Ishikawa (cell line): ENCODE measurements around a stretch of chr9.

DNA sequence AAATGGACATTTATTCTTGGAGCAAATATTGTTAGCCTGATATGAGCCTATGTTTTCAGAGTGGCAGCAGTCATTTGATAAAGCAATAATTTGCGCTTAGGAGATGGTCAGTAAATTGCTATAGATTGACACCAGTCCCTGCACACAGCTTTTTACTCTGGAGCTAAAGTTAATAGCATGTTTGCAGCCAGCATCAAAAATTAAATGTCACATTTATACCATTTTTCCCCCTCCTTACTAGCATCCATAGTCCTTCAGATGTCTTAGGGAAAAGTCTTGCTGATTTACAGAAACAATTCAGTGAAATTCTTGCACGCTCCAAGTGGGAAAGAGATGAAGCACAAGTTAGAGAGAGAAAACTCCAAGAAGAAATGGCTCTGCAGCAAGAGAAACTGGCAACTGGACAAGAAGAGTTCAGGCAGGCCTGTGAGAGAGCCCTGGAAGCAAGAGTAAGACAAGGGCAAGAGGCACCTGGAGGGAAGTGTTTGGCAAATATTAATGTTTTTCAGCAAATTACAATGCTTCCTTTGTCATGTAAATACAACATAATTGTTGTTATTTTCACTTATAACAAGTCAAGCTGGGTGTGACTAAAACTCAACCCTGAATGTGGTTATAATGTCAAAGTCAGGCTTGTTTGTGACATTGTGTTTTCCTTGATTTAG lies 60.4 kb downstream of the RAB14 start:
- RRBS = no CpG with 5 or more reads among the region's 2 CpGs

DNA sequence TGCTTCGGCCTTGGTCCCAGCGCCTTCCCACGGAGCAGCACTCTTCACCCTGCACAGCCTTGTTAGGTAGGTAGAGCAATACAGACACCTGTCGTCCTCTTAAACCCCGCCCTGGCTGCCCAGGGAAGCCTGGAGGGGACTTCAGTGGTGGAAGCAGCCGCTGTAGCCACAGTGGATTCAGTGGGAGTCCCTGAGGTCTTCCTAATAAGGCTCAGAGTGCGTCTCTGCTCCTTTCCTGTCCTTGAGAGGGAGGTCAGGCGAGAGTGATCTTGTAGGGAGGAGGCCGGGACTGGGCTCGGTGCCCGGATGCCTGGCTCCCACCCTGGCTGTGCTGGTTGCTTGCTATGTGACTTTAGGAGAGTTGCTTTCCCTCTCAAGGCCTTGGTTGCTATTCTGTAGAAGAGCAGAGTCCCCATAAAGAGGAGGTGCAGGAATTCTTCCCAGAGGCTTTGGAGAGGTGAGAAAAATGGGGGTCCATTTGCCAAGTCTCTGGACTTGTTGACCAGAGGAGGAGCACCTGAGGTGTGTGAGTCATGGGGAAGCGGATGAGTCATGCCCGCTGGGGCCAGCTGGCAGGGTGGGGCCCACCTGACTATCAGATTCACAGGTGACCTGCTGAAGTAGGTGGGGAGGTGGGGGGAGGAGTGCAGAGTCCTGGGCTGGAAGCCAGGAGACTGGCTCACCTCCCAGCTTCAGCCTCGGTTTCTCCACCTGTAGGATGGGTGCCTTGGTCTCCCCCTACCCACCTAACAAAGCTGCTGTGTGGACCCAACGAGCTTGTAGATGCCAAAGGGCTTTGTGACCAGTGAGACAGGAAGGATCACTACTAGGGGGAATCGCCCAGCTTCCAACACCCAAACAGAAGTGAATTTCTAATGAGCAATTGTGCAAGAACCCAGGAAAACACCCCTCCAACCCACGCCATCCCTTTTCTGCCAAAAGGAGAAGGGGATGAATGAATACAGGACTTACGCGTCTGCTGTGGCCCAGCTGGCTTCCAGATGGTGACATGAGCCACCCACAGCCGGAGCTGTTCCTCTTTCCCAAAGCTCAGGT lies 13.9 kb downstream of the GSN start:
- RRBS = 75% methylated on average over 1 of the region's 20 CpGs

DNA sequence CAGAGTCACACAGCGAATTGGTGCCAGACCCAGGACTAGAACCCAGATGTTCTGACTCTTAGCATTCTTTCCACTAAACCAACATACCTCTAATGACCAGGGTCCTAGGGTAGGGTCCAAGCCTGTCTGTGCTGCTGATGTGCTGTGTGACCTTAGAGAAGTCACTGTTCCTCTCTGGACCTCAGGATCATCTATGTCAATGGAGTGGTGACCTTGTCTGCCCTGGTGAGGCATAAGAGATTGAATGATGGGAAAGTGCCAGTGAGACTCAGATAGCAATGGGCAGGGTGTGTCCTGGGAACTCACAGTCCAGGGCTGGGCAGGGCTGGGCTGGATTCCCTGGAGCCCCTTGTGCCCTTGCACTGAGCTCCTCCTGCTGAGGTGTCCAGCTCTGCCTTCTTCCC lies 36.0 kb downstream of the GSN start:
- RRBS = no CpG with 5 or more reads among the region's 1 CpG

DNA sequence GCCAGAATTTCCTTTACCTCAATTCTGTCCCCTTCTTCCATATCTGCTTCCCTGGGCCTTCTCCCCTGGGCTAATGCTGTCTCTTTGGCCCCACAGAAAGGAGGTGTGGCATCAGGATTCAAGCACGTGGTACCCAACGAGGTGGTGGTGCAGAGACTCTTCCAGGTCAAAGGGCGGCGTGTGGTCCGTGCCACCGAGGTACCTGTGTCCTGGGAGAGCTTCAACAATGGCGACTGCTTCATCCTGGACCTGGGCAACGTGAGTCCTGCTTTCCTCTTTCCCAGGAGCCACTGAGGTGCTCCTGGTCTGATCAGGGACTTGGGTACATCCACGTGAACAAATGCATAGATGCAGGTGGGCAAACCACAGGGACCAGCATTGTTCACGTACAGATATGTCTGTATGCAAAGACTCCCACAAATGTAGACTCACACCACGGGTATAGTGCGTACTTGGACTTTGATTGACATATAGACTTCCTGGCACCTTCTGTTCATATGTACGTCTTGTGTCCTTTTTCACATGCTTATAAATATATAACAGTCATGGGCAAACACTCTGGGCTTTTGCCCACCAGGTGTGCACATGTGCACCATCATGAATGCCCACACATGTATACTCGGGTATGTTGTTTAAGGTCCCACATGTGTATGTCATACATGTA lies 42.8 kb downstream of the GSN start:
- RRBS = no CpG with 5 or more reads among the region's 14 CpGs

GRCh38 chr9:121359689-121360168 lies 10.3 kb downstream of the STOM start:
- RRBS = no CpG with 5 or more reads among the region's 2 CpGs

DNA sequence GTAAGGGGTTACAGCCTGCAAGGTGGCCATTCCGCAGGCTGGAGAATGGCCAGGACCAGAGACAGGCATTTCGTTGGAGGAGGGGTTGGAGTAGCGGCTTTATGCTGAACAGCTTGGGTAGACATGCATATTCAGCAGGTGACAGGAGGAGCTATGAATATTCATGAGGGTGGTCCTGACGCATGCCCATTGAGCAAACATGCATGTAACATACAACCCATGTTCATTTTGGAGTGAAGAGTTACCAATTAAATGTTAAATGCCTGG lies 1.1 kb upstream of the STOM start:
- RRBS = no CpG with 5 or more reads among the region's 4 CpGs

GRCh38 chr9:121474172-121474629 lies 25.4 kb downstream of the GGTA1 start:
- RRBS = no CpG with 5 or more reads among the region's 3 CpGs

DNA sequence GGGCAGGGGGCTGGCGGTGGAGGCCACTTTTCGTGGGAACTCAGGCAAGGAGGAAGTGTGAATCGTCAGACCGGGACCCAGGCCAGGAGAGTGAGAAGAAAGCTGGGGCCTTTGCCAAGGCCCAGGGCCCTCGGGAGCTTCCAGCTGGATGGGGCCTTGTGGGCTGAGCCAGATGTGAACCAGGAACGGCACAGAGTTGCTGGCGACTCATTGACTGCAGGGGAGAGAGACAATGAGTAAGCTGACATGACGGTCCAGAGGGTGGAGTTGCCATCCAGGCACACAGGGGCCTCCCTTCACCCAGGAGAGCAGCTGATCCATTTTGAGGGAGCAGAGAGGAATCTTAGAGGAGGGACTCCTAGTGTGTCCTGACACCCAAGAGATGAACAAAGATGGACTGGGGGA lies 30.1 kb upstream of the GGTA1 start:
- RRBS = no CpG with 5 or more reads among the region's 8 CpGs

- RRBS = 1% methylated on average over 10 of the region's 23 CpGs
Measured at GRCh38 chr9:121545942-121546423, 46.3 kb upstream of the GGTA1 start.

- RRBS = no CpG with 5 or more reads among the region's 3 CpGs
Measured at GRCh38 chr9:121557522-121557878, 57.9 kb upstream of the GGTA1 start.

DNA sequence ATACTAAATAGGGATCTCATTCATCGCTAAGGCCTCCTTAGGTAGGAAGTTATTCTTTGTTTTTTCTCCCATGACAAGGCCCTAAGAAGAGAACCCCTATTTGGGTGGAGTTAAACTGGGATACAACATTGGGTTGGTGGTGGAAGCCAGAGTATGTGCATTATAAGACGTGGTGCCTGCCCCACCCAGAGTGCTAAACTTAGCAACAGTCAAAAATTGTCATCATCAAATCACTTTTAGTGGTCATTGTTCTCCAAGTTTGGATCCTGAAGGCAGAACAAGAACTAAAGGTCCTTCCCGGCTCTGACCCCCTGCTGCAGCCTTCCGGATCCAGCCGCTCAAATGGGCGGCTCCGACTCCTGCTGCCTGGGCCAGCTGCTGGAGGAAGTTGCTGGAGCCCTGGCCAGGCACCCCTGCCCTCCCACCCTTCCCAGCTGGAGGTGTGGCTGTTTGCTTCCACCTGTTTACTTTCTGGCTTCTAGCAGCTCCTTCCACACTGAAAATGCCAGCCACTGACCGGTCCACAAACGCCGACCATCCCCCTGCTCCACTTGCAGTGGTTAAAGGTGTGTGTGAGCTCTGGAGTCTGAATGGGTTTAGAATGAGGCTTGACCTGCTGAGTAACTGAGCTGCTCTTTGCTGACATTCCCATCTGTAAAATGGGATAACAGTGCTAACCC lies 31.5 kb upstream of the DAB2IP start:
- RRBS = no CpG with 5 or more reads among the region's 10 CpGs

- RRBS = no CpG with 5 or more reads among the region's 19 CpGs
Measured at GRCh38 chr9:121646069-121646880, 5.2 kb upstream of the DAB2IP start.

DNA sequence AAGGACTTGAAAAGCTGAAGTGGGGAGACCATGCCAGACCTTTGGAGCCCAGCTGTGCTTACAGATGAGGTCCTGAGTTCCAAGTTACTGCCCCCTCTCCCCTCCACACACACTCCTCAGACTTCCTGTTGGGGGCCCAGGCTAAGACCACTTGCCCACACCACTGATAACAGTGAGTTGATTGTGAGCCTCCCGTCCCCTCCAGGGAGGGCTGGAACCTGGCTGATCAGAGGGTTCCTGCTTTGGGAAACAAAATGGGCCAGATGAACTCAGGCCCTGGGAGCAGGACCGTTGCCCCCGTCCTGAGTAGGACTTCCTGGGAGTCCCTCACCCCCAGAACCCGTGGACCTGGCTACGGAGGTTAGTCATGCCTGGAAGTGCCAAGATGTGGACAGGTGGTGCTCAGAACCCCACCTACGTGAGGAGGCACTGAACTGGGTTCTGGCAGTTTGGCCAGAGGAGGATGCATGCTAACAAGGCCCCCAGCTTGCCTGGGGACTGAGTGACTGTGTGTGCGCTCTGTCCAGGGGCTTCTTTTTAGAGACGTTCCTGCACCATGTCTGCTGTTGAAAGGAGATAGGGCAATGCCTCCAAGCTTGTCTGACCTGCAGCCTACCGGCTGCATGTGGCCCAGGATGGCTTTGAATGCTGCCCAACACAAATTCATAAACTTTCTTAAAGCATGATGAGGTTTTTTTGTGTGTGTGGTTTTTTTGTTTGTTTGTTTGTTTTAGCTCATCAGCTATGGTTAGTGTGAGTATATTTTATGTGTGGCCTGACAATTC lies 1.9 kb upstream of the DAB2IP start:
- RRBS = no CpG with 5 or more reads among the region's 9 CpGs

- RRBS = no CpG with 5 or more reads among the region's 7 CpGs
Measured at GRCh38 chr9:121657206-121657775, 5.9 kb downstream of the DAB2IP start.

DNA sequence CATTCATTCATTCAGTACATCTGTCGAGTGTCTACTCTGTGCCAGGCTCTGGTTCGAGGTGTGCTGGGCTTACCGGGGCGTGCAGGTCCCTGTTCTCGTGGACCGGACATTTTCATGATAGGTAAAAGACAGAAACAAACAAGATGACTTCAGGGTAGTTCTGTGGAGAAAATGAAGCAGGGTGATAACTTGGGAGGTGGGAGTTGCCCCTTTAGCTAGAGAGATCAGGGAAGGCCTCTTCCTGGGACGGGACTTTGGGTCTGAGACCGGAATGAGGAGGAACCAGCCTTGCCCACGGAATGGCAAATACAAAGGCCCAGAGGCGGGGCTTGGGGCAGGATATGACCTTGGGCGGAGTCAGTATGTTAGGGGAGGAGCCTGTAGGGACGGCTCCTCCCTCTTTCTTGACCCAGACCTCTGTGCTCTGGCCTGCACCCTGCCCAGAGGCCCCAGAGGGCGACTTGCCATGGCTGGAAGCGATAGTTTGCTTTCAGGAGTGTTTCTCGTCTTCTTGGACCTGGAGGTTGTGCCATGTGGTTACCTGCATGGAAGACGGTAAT lies 85.4 kb downstream of the DAB2IP start:
- RRBS = no CpG with 5 or more reads among the region's 16 CpGs

- RRBS = no CpG with 5 or more reads among the region's 30 CpGs
Measured at GRCh38 chr9:121816393-121817058, 165.1 kb downstream of the DAB2IP start.

DNA sequence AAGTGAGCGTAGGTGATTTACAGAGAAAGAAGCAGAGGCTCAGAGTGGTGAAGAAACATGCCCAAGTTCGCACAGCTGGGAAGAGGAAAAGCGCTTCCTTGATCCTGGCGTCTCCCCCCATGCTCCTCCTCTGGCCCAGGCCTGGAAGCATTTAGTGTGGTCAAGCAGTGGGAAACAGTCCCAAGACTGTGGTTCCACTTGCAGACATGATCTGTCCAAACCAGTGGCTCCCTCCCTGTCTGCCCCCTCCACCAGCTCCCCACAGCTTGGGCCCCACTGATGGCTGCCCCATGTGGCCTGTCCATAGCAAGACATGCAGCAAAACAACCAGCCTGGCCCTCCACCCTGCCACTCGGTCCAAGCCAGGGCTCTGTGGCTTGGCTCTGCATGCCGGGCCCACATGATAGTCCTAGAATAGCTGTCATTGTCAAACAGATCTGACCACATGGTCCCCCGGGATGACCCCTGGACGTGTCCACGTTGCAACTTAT lies 107.1 kb downstream of the TTLL11 start:
- RRBS = no CpG with 5 or more reads among the region's 9 CpGs

DNA sequence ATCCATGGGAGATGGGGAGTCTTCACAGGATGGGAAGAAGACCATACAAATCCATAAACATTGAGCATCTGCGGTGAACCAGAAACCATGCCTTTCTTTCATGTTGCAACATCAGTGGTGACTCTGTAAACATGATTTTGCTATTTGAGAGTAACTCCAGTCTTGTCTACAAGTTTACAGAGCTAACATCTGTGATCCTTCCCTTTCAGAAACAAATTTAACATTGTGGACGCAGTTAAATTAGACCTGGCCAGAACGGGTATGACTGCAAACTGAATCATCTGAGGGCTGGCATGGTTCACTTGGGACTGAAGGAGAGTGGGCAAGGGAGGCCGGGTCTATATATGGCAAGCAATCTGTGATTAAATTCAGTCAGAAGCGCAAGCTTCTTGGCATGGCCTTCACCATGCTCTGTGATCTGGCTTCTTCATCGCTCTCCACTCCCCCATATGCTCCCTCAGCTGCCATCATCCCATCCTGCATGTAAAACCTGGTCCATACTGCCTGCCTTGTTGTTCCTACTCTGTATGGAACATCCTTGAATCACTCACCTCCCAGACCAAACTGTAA lies 5.3 kb downstream of the TTLL11 start:
- RRBS = no CpG with 5 or more reads among the region's 6 CpGs

DNA sequence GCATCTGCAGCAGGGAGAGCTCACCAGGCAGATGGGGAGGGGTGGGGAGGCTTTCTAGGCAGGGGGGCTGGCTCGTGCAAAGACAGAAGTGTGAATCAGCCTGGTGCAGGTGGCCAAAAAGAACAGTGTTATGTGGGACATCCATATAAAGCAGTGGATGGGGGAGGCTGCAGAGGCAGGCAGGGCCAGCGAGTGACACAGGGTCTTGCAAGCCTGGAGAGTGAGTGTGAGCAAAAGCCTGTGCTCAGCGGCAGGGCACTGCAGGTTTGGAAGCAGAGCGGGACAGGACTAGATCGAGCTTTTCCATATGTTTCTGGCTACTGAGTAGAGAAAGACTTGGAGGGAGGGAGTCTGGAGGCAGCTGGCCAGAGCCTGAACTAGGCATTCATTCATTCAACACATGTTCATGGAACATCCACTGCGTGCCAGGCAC lies 14.3 kb upstream of the TTLL11 start:
- RRBS = no CpG with 5 or more reads among the region's 6 CpGs

DNA sequence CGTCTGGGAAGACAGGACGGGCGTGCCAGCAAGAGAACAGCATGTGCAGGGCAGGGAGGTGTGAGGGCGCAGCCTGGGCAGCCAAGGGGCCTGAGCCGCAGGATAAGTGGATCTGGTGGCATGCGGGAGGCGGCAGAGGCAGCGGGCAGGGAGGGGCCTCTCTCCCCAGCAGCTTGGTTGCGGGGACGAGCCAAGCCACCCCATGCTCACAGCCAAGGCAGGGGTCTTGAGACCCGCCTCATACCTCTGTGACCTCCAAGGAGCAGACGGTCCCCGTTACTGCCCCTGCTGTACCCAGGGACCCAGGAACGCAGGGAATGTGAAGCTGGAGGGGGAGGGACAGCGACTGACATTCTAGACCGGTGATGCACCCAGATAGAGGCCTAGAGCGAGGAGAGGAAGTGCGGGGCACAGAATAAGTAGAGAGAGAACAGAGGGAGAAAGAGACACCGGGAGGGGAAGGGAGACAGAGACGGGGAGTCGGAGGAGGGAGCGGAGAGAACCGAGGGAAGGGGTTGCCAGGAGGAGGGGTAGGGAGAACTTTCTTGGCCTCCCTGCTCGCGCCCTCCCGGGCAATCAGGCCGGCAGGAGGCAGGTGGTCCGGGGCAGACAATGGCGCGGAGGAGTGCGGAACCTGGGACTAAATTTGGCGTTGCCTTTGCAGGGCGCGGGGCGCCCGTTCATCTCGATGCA lies 33.1 kb upstream of the TTLL11 start:
- RRBS = 86% methylated on average over 8 of the region's 37 CpGs